CD14-positive monocyte (primary cell): ENCODE data around the gene SLC15A4.

DNA sequence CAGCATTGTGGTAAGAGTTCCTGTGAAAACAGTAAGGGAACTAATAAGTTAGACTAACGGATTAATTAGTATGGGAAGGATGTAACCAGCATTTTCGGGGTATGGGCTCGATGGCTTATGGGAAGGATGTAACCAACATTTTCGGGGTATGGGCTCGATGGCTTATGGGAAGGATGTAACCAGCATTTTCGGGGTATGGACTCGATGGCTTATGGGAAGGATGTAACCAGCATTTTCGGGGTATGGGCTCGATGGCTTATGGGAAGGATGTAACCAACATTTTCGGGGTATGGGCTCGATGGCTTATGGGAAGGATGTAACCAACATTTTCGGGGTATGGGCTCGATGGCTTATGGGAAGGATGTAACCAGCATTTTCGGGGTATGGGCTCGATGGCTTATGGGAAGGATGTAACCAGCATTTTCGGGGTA is 1397.1 kb downstream of the TMEM132B start:
- CAGE, long polyA plus RNA, result no peak

DNA sequence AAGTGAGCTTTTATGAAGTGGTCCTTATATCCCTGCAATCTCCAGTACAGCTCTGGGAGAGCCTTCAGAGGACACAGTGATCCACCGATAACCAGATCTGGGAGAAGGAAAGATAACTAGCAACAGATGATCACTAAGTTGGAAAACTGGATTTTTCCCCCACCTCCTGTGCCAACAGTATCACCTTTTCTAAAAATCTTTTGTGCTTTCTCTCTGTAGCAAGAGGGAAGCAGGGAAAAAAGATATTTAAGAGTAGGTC is 1390.5 kb upstream of the TMEM132C start:
- CAGE, long polyA plus RNA, result no peak

DNA sequence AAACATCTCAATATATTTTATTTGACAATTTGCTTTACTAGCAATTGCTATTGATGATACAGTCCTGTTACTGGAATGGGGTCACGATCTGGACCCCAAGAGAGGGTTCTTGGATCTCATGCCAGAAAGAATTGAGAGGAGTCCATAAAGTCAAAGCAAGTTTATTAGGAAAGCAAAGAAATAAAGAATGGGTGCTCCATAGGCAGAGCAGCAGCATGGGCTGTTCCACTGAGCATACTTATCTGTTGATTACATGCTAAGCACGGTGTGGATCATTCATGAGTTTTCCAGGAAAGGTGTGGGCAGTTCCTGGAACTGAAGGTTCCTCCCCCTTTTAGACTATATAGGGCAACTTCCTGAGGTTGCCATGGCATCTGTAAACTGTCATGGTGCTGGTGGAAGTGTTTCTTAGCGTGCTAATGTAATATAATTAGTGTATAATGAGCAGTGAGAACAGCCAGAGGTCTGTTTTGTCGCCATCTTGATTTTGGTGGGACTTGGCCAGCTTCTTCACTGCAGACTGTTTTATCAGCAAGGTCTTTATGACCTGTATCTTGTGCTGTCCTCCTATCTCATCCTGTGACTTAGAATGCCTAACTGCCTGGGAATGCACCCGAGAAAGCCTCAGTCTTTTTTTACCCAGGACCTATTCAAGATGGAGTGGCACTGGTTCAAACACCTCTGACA is 1359.0 kb upstream of the TMEM132C start:
- CAGE, long polyA plus RNA, result no peak

DNA sequence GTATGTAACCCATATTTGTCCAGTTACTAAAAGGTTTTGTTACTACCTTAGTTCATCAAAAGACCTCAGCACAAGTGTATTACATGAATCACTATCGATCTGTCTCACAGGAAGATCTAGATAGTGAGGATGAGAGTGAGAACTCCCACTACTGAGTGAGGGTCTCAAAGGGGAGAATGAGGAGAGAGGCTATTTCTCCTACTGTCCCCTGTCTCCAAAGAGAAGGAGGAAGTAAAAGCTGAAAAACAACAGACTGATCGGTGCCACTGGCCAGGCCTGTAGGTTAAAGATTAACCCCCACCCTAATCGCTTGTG is 778.1 kb upstream of the TMEM132C start:
- CAGE, long polyA plus RNA, result no peak

GRCh38 chr12:127824761-127825108 is 442.2 kb upstream of the TMEM132C start:
- CAGE, long polyA plus RNA, result no peak

DNA sequence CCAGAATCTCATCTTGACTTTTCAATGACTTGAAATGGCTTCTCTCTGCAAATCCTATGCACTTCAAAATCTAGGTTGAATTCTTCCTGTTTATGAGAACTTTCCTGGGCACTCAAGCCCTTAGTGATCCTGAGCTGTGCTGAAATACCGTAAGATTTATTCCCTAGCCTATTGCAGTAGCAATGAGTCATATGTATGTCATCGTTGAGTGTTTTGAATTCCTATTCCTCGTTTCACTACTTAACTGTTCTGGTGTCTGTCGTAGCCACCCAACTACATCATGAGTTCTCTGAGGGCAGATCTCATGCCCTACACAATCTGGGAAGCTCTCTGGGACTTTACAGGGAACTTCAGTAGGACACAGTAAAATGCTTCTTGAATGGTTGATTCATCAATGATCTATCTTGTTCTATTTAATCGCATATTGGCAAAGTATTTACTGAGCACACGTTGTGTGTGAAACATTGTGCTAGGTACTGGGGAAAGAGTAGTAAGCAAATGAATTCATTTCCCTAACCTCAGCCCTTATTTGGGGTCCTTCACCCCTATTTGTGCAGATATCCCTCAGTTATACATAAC is 190.7 kb upstream of the TMEM132C start:
- CAGE, long polyA plus RNA, result no peak

DNA sequence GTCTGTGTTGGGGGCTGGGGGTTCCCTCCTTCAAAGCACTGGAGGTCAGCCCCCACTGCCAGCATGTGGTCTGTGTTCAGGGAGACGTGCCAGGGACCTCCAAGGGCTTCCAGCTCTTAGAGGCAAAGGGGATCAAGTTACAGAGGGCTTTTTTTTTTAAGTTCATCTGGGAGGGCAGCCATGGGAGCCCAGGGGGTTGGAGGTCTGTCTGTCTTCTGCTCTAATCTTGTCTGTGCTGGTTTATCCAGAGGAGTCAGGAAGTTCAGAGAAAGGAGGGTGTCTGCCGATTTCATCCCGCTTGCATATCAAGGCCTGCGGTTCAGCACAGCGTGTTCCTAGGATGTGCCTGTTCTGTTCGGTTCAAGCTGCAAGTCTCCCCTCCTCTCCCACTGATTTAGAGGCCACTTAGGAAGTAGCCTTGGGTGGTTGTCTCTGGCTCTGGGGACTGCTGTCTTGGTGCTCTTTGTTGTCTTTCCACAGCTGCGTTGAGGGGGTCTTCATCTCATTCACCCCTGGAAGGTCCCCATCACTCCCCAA is 72.2 kb downstream of the TMEM132C start:
- CAGE, long polyA plus RNA, result no peak

DNA sequence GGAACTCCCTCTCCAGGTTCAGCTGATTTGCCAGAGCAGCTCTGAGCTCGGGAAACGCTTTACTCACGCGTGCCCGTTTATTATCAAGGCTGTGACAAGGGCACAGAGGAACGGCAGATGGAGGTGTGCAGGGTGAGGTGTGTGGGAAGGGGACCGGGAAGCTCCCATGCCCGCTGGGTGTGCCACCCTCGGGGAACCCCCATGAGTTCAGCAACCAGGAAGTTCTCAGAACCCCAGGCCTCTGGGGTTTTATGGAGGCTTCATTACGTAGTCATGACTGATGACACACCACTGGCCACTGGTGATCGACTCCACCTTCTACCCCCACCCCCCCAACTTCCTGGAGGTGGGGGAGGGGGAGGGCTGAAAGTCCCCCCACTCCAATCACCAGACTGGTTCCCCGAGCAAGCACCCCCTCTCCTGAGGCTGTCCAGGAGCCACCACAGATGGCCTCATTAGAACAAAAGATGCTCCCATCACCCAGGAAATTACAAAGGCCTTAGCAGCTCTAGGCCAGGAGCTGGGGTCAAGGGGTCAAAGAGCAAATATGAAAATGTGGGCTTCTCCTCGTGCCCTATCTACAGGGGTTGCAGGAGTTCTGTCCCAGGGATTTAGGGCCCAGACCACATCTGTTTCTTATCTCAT is 31.8 kb downstream of the SLC15A4 start:
- CAGE, long polyA plus RNA, result no peak

- CAGE, long polyA plus RNA, result start-site peak on the minus strand at chr12:128823440-128823455, 22 and 28 reads in 2 replicates; start-site peak on the plus strand at chr12:128824089-128824139, 20 and 25 reads in 2 replicates
These were observed at the start of gene SLC15A4 for GRCh38 chr12:128823051-128824242. TSS of gene SLC15A4 (minus strand) at chr12:128823958.

- CAGE, long polyA plus RNA, result no peak
These were observed 51.9 kb downstream of the GLT1D1 start for GRCh38 chr12:128905078-128905629.

- CAGE, long polyA plus RNA, result no peak
These were observed 29.2 kb upstream of the FZD10 start for GRCh38 chr12:130132999-130133571.

- CAGE, long polyA plus RNA, result no peak
These were observed 38.0 kb downstream of the STX2 start for GRCh38 chr12:130801119-130801357.

DNA sequence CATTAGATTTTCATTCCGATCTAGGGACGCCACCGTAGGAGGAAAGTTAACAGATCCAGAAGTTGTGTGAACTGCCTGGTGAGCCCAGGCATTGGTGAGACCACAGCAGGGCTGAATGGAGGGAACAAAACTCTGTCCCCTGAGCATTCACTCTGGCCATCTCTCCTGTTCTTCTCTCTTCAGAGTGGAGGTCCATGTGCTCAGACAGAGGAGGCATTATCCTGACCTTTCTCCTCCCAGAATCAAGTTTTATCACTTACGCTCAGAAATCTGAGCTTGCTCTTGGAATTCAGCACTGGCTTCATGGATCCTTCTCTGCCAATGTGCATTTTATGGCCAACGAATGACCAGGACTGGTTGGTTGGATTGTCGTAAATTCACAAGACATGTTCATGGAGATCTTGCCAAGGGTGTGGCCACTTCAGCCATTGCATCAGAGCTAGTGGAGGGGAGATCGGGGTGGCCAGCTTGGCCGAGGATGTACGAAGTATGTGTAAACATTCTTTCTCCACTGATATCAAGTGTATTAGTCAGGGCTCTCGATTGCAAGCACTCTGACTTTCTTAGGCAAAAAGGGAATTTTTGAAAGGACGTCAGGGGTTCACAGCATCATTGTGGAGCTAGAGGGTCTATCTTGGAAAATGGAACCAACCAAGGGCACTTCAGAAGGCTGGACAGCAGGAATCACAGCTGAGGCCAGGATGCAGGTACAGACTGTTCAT is 33.1 kb upstream of the ADGRD1 start:
- CAGE, long polyA plus RNA, result no peak

GRCh38 chr12:130924805-130925579 is 28.7 kb upstream of the ADGRD1 start:
- CAGE, long polyA plus RNA, result no peak

- CAGE, long polyA plus RNA, result no peak
These were observed 72.5 kb downstream of the ADGRD1 start for GRCh38 chr12:131026077-131026701.

DNA sequence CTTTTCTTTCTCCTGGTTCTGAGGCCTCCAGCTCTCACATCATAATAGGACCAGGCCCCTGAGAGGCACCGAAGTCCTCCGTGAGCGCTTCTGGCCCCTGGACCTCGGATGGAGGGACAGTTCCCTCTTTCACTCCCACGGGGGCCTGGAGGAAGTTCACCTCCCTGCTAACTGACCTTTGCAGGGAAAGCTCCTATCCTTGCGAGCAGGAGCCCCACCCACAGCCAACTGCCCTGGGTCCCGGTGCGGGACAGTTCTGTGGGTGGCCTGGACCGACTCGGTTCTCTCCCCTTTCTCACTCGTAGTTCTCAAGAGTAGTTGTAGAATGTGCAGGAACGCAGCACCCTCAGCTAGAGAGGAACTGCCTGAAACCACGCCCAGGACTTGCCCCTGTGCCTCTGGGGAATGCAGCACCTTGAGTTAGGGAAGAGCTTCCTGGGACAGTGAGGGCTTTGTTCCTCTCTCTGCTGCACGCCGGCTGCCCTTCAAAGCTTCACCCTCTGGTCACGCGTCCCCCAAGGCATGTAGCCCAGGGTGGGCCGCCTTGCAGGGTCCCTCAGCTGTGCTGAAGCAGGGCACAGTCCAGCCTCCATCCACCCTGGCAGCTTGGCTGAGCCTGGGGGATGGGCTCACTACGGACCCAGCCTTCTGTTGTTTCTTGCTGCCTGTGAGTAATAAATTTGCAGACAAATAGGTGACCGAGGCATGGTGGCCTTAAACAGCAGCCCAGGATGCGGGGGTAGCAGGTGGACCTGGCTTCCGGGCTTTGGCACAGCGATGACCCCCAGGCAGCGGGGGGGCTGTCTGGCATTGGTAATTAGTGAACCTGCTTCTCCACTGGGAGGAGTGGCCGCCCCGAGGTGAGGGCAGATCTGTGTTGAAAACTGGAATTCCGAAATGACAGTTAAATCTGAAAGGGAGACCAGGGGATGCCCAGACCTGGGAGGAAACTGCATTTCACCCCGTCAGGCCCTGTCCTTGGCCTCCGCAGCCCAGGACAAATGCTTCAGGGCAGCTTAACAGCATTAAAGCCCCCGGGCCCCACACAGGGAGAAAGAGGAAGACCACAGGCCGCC is 264.7 kb downstream of the ADGRD1 start:
- CAGE, long polyA plus RNA, result no peak

- CAGE, long polyA plus RNA, result no peak
These were observed 276.0 kb downstream of the ADGRD1 start for GRCh38 chr12:131229250-131230485.

GRCh38 chr12:131474331-131474814 is 236.5 kb upstream of the SFSWAP start:
- CAGE, long polyA plus RNA, result no peak

DNA sequence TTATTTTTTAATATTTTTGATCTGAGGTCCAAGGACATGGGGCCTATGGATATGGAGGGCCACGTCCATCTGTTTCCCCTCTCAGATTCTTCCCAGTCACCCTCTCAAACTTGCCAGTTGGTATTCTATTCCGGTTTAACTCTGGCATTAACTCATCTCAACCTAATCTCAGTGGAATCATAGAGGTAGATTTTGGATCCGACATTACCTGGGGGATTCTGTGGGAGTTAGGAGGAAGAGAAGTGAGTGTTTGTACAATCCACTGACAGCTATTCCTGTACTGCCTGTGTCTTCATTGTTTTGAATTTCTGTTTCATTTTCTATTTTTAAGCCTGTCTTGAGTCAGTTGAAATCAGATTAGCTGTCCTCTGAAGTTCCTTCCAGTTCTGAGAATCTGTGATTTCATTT is 103.5 kb upstream of the SFSWAP start:
- CAGE, long polyA plus RNA, result no peak

DNA sequence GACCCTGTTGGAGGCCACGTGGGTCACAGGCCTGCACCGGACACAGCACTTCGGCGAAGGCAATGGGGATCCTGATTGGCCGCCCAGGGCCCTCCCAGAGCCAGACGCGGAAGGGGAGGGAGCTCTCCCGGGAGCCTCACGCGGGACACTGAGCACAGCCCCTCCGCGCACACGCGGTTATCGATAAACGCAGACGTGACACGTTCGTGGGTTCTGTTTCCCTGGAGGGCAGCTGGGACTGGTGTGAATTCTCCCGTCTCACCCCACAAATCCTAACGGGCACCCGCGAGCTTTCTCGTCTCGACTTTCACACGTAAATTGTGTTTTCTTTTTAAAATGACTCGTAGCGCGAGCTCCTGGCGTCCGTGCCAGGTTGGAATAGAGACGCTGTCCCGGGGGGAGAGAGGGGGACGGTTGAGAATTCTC is 49.7 kb upstream of the SFSWAP start:
- CAGE, long polyA plus RNA, result no peak